Trachea (tissue), 1 donor: ENCODE measurements around a stretch of chr12.

DNA sequence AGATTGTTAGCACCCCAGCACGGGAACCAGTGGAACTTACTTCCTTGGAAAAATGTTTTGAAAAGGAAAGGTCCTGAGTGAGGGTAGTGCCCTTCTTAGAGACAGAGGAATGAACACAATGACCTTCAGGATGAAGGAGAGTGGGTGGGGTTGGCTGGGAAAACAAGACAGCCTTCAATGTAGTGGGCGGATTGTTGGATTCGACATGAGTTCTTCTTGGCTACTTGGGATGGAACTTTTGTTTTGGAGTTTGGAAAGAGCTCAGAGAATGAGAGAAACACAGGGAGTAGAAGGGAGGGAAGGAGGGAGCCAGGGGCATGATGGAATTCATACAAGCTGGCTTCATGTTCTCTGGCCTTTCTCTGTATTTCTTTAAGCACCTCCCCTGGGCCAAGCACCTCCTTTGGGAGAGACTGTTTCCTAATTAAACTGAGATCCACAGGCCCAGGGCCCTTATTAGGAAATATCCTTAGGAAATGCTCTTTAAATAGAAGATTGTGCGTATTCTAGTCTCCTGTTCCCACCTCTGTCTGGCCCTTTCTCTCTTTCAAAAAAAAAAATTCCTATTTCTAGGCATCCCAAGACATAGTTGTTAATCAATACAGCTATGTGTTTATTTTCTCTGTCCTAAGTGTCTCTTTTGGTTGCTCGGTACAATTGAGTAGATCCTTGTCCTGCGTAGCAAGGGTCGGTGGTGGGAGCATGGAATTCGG, 48.6 kb upstream of the CALCOCO1 start:
- PRO-cap = no peak

GRCh38 chr12:53989778-53990189, 4.8 kb downstream of the HOXC10 start:
- PRO-cap = no peak

- PRO-cap = no peak
Measured at GRCh38 chr12:53990914-53991468, 6.0 kb downstream of the HOXC10 start.

- PRO-cap = no peak
Measured at GRCh38 chr12:53998331-53998706, 1.6 kb upstream of the HOXC9 start.

GRCh38 chr12:54006564-54007169, 2.1 kb upstream of the HOXC8 start:
- PRO-cap = no peak

GRCh38 chr12:54022633-54023289, 5.5 kb upstream of the HOXC6 start:
- PRO-cap = no peak

GRCh38 chr12:54038743-54039462, 6.1 kb downstream of the HOXC5 start:
- PRO-cap = no peak

DNA sequence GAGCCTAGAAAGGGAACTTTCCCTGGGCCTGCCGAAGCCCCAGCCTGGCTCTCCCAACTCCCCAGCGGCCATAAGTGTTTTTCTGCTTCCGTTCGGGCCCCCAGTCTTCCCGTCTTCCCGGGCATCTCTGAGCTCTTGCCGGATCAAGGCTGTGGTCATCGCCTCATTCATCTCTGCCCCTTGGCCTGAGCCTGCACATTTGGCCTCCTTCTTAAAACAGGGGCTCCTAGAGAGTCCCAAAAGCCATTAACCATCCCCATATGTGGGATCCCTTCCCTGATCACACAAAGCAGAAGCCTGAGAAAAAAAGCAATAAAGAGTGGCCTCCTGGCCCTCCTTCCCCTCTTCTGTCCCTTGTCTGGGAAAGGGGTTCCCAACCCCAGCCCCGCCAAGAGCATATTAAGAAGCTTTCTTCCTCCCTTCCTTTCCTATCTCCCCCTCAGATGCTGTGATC, 26.8 kb downstream of the HOXC4 start:
- PRO-cap = no peak

- PRO-cap = no peak
Measured at GRCh38 chr12:54140745-54141473, 47.9 kb downstream of the SMUG1 start.

DNA sequence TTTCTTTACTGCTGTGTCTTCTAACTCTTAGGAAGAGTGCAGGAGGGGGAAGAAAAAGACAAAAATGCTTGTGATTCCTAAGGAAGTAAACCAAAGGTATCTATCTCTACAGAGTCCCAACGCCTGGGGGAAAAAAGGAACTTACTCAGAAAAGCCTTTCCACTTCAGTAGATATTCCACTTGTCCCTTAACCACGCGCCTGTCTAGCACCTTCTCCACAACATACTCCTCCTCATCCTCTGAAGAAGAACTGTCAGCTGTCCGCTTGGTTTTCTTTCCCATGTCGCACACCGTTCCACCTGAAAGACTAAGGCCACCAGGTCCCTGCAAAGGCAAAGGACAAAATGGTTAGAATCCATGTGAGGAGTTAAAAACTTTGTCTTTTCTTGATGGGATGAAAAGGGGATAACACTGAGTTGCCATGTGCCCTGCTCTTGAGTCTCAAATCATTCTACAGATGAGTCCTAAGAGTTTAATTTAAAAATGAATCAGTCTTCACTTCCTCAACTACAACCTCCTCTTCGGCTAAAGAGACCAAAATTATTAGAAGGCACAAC, 22.5 kb downstream of the CBX5 start:
- PRO-cap = no peak

DNA sequence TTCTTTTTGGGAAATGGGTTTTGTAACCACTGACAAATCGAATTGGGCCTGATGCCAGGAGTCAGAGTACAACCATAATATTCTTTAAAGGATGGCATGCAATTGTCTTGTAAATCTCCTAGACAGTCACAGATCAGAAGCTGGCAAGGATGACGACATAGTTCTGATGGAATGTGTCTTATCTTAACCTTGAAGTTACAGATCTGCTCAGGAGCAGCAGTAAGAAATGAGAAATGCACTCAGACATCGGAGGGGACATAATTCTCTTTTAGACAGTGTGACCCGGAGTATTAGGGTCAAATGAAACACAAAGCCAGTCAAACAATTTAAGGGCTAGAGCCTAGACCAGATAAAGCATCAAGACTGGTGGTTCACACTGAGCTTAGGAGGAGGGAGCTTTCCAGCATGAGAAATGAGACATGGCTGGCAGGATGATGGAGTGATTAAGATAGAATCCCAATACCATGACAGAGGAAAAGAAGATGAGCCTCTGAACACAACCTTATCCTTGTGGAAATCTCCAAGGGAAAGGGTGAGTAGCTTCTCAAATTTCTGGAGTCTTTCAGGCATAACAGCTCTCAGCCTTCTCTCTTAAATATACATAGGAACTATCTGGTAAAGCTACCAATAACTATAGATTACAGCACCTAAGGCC, 17.4 kb downstream of the CBX5 start:
- PRO-cap = no peak

DNA sequence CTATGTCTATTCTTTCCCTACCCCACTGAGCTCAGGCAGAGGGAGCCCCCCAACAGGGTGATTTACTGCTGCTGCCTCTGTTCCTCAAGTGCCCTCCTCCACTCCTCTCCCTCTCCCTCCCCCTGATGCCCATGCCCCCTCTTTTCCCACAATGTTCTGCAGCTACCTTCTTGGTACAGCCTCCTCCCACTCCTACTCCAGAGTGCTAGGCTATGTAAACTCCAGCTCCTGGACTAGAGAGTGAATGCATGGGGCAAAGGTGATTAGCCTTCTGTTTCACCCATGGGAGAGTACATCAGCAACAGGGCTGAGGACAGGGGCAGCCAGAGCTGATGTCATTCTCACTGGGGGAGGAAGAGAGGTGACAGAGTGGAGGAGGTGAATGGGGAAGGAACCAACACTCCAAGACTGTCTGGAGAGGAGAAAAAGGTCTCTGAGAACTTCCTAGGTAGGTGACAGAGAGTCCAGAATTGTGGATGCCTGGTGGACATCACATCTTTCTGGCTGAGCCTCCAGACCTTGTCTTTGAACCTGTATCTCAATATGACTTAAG, 10.8 kb downstream of the GPR84 start:
- PRO-cap = no peak

GRCh38 chr12:54368331-54369224, 4.3 kb upstream of the GPR84 start:
- PRO-cap = bidirectional peak, plus-strand start at chr12:54369078, minus-strand start at chr12:54368790

GRCh38 chr12:54379008-54379485, 5.5 kb downstream of the ZNF385A start:
- PRO-cap = bidirectional peak, plus-strand start at chr12:54379316, minus-strand start at chr12:54379182

GRCh38 chr12:54391001-54391970, 6.8 kb upstream of the ZNF385A start:
- PRO-cap = bidirectional peak, plus-strand start at chr12:54391378, minus-strand start at chr12:54391298

DNA sequence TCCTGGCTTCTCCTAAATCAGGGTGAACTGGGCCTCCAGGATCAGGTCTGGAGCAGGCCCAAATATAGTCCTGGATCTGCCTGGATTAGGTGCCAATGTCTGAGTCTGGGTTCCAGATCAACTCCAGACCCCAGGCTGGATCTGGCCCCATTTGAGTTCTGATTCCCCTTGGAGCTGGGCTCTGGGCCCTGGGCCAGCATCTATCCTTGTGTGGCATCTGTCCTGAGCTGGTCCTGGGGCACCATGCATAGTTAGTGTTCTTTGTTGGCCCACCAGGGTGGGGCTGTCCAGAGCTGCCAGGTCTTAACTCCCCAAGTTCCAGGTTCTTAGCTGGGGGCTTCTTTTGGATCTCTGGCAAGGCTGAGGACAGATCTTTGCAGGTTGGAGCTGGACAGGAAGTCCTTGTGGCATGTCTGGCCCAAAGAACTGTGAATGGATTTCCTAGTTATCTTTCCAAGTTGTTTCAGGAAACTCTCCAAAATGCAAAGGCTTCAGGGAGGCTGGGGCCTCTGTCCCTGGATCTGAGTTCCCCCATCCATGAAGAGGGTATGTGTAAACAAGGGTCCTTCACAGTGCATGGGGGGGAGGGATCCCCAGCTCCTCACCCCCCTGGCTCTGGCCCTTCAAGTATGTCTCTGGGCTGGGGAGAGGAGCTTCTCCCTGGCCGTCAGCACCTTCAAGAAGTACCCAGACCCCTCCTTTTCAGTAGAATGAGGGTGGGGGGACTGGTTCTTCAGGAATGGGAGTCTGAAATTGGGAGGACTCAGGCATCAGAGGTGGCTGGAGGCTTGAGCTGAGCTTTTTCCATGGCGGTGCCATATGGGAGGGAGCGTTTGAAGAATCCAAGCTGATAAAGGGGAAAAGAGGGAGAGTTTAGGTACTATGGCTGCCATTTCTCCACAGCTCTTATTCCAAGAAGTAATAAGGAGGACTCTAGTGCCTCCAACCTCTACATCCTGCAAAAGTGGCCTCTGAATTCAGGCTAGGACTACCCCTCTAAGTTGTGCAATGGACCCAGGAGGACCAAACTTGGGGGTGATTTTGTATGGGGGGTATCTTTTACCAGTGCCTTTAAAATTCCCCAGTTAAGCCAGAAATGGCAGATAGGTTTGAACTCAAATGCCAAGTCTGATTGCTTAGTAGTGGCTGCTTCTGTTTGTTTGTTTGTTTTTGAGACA, 11.4 kb upstream of the ZNF385A start:
- PRO-cap = no peak

DNA sequence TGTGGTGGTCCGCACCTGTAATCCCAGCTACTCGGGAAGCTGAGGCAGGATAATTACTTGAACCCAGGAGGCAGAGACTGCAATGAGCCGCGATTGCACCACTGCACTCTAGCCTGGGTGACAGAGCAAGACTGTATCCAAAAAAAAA, 1.1 kb upstream of the ITGA5 start:
- PRO-cap = no peak

DNA sequence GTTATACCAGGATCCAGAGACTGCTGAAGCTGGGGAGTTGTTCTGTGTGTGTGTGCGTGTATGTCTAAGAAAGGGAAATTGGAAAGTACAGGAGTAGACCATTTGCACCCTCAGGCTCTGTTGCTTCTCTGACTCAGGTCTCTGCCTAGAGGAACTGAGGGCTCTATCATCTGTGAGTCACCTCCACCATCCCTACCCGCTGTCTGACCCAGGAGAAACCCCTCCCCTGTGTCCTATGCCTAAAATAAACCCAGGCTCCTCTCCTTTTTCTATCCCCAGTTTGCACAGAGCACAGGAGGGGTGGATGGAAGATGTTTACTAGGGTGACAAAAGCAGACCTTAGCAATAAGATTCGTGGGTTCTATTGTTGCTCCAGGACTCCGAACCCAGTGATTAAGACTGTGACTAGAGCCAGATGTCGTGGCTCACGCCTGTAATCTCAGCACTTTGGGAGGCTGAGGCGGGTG, 4.2 kb upstream of the ITGA5 start:
- PRO-cap = unidirectional peak, minus-strand start at position 130 of the sequence

DNA sequence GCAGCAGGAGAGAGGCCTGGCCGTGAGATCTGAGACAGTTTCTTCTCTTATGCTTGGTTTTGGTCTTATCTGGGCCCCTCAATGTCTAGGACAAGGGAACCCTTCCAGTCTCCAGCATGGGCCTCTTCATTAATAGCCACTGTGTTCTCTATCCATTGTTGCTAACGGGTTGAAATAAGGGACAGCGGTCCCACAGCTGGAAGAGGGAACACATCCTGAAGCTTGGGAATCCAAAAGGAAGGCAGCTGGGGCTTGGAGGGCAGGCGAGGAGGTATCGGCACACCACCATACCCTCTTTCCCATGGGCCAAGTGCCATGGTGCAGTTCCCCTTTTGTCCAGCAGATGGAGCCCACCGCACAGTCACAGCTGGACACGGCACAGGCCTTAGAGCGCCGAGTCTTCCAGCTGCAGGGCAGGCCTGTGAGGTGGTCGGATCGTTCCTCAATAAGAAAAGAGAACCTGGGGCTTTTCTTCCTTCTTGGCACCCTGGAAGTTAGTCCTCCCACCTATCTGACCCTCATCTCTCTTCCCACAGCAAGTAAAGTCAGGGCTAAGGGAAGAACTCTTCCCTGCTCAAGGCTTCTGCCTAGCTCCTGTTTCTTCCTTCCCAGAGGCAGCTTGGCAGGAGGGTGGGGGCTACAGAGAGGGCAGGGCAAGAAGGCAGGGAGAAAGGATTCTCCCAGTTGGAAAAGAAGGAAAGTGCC, 8.8 kb downstream of the PPP1R1A start:
- PRO-cap = no peak

DNA sequence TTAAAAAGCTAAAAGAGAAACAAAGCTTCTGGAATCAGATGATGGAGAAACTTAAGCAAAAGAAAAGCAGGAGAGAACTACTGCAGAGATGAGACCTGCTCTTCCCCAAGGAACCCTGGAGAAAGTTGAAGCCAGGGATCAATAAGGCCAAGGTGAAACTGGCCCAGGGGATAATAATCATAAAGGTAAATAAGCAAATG, 17.7 kb upstream of the DCD start:
- PRO-cap = no peak